Liver (tissue), 9 donors: ENCODE data around the gene CZIB.

GRCh38 chr1:51514416-51515089 is 4.5 kb downstream of the EPS15 start:
- PRO-cap, 5 experiments: no peak in any of the 5 experiments
- RAMPAGE, long total RNA, 2 experiments: no peak in any of the 2 experiments
- RRBS: no CpG with 5 or more reads among the region's 4 CpGs

DNA sequence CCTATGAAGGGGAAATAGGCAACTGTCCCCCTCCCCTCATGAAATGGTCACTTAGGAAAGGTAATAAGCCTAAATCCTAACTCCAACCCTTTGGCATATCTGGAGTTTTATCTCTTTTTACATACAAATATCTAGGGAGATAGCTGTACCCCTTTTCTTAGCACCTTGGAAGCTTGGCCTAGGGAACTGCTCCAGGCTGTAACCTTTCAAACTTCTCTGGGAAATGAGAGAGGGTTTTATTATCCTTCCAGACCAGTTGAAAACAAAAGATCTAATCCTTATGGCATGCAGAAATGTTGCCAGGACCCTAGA is 25.6 kb downstream of the OSBPL9 start:
- PRO-cap, 5 experiments: no peak in any of the 5 experiments
- RAMPAGE, long total RNA, 2 experiments: no peak in any of the 2 experiments

GRCh38 chr1:51792959-51793933 is 85.3 kb downstream of the NRDC start:
- PRO-cap, 5 experiments: no peak in any of the 5 experiments
- RAMPAGE, long total RNA, 2 experiments: no peak in any of the 2 experiments
- RRBS: no CpG with 5 or more reads among the region's 9 CpGs

- PRO-cap, 5 experiments: no peak in any of the 5 experiments
- RAMPAGE, long total RNA, 2 experiments: no peak in any of the 2 experiments
- RRBS: no CpG with 5 or more reads among the region's 3 CpGs
These were observed 21.7 kb downstream of the BTF3L4 start for GRCh38 chr1:52077753-52078218.

DNA sequence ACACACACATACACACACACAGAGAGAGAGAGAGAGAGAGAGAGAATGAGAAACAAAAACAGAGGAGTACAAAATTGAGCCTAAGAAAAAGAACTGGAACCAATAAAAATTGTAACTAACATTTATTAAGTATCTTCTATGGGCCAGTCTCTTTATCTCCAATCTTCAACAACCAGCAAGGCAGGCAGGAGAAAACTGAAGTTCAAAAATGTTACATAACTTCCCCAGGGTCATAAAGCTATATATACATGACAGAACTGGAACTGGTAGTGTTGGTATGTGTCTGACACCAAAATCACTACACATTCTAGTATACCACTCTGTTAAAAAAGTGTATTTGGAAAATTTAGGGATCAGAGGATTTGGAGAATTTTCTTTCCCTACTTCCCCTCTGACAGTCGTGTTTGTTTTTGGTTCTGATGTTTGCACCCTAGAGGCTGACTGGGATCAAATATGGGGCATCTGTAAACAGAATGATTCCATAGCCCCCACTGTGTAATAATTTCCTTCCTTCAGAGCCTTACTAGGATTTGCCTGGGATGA is 1.0 kb upstream of the ZFYVE9 start:
- PRO-cap, 5 experiments: no peak in any of the 5 experiments
- RAMPAGE, long total RNA, 2 experiments: no peak in any of the 2 experiments
- RRBS: no CpG with 5 or more reads among the region's 1 CpG

GRCh38 chr1:52184900-52185158 is 42.9 kb downstream of the ZFYVE9 start:
- PRO-cap, 5 experiments: no peak in any of the 5 experiments
- RAMPAGE, long total RNA, 2 experiments: no peak in any of the 2 experiments
- RRBS: no CpG with 5 or more reads among the region's 2 CpGs

DNA sequence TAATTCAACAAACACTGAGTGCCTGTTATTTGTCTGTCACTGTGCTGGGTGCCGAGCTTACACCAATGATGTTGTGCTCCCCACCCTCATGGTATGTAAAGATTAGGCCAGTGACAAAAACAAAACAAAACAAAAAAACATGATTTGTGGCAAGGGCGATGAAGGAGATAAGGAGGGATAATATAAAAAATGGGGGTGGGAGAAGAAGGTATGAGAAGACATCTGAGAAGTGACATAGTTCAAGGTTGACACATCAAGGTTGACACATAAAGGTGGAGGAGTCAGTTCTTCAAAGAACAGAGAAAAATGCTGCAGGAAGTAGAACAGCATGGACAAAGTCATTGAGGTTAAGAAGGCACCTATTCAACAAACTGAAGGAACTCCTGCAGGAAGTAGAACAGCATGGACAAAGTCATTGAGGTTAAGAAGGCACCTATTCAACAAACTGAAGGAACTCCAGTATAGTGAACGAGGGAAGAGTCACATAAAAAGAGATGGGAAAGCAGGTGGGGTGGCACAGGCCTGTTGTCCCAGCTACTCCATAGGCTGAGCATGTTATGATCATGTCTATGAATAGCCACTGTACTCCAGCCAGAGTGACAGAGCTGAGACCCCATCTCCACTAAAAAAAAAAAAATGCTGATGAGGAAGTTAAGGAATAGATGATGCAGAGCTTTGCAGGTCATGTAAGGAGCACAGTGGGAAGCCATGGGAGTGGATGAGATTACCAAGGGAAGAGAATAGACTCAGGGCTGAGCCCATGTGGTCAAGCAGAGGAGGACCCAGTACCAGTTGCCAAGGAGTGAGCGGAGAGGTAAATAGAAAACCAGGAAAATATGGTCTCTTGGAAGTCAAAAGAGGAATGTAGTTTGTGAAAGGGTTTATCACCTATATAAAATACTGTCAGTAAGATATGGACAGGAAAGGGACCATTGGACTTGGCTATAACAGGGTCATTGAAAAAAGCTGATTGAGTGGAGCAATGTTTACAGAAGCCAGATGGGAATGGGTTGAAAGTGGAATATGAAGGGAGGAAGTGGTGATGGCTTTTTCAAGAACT is 101.6 kb downstream of the ZFYVE9 start:
- PRO-cap, 5 experiments: no peak in any of the 5 experiments
- RAMPAGE, long total RNA, 2 experiments: no peak in any of the 2 experiments
- RRBS: no CpG with 5 or more reads among the region's 4 CpGs

DNA sequence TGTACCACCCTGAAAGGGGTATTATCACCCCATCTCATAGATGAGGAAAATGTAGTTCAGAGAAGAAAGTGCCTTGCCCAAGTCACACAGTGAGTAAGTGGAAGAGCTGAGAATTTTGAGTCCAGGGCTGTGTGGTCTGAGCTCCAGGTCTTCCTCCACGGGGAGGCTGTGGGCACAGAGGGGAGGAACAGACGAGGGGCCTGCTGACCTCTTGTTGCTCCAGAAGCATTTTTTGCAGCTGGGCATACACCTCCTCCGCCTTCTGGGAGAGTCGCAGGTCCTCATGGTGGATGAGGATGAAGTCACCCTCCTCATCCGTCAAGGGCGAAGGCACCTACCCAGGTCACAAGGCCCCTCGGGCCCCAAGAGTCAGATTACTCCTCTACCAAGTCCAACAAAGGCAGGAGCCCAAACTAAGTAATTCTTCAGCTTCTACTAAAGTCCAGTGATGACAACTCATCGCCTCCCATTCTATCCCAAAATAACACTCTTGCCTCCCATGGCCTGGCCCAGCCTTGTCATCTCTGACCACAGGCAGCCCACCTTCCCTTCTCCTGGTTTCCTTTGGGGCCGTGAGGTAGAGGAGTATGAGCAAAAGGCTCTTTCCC is 9.1 kb downstream of the CC2D1B start:
- PRO-cap, 5 experiments: no peak in any of the 5 experiments
- RAMPAGE, long total RNA, 2 experiments: no peak in any of the 2 experiments
- RRBS: no CpG with 5 or more reads among the region's 9 CpGs

DNA sequence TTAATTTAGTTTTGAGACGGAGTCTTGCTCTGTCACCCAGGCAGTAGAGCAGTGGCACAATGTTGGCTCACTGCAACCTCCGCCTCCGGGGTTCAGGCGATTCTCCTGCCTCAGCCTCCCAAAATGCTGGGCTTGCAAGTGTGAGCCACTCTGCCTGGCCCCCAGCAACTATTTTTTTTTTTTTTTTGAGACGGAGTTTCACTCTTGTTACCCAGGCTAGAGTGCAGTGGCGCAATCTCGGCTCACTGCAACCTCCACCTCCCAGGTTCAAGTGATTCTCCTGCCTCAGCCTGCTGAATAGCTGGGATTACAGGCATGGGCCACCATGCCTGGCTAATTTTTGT is 23.8 kb downstream of the ZYG11B start:
- PRO-cap, 5 experiments: peak in 3 of 5 experiments; most common minus-strand start position 170 of the sequence (in 2)
- RAMPAGE, long total RNA, 2 experiments: no peak in any of the 2 experiments
- RRBS: no CpG with 5 or more reads among the region's 7 CpGs

GRCh38 chr1:52823160-52823923 is 19.2 kb upstream of the ZYG11A start:
- PRO-cap, 5 experiments: no peak in any of the 5 experiments
- RAMPAGE, long total RNA, 2 experiments: no peak in any of the 2 experiments
- RRBS: no CpG with 5 or more reads among the region's 10 CpGs

DNA sequence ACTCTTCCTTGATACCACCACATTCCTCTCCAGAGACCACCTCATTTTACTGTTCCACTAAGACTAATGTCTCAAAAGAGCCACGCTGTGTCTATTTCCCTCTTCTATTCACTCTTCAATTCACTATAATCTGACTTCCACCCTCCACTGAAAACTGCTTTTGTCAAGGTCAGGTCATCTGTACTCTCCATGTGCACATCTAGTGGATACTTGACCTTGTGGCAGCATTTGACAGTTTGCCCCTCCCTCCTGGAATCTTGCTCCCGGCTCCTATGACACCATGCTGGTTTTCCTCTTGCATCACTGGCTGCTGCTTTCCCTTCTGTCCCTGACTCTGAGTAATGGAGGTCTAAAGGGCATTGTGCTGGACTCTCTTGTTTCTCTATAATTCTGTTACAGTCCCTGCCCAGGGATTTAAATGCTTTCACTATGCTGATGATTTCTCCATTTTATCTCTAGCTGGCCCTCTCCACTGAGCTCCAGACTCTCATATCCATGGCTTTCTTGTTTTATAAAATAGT is 37.0 kb upstream of the PODN start:
- PRO-cap, 5 experiments: no peak in any of the 5 experiments
- RAMPAGE, long total RNA, 2 experiments: no peak in any of the 2 experiments
- RRBS: no CpG with 5 or more reads among the region's 2 CpGs

GRCh38 chr1:53047027-53047321 is 15.0 kb upstream of the PODN start:
- PRO-cap, 5 experiments: no peak in any of the 5 experiments
- RAMPAGE, long total RNA, 2 experiments: no peak in any of the 2 experiments
- RRBS: no CpG with 5 or more reads among the region's 2 CpGs

GRCh38 chr1:53083350-53084119 is 21.5 kb downstream of the PODN start:
- PRO-cap, 5 experiments: no peak in any of the 5 experiments
- RAMPAGE, long total RNA, 2 experiments: no peak in any of the 2 experiments
- RRBS: no CpG with 5 or more reads among the region's 13 CpGs

GRCh38 chr1:53172700-53173356 is 23.8 kb upstream of the CPT2 start:
- PRO-cap, 5 experiments: no peak in any of the 5 experiments
- RAMPAGE, long total RNA, 2 experiments: no peak in any of the 2 experiments
- RRBS: no CpG with 5 or more reads among the region's 7 CpGs

DNA sequence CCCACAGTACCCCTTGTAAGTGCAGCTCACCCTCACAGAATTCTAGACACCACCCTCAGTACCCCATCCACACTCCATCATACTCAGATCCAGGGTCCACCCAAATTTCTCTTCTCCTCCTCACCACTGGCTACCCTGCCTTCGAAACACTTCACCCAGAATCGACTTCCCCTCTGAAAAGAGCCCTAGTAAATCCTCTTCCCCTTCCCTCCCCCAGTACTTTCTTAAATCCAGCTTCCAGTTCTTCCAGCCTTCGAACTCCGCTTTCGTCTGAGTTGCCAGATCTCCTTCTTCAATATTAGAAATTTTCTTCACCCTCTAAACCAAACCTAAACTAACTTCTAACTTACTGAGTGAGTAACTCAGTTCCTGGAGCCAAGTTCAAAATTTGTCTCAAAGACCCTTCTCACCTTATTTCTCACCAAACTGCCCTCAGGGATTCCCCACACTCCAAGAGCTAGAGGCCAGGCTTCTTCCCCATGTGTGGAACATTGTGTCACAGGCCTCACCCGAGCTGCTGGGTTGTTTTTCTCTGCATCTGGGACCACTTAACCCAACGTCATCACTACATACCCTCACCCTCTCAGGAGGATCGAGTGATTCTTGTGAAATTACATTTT is 1.3 kb downstream of the CPT2 start:
- PRO-cap, 5 experiments: no peak in any of the 5 experiments
- RAMPAGE, long total RNA, 2 experiments: no peak in any of the 2 experiments
- RRBS: no CpG with 5 or more reads among the region's 8 CpGs

- PRO-cap, 5 experiments: peak in 5 of 5 experiments; most common plus-strand start chr1:53220360 (in 2); most common minus-strand start chr1:53220611 (in 2)
- RAMPAGE, long total RNA, 2 experiments: start-site peak on the minus strand in 2 of 2 experiments, at chr1:53220591-53220630 at its widest, 307 to 418 reads per replicate
- RRBS: 1% methylated on average over 9 of the region's 66 CpGs
These were observed at the start of gene CZIB for GRCh38 chr1:53219981-53220995. TSS of gene CZIB (minus strand) at chr1:53220634.

- PRO-cap, 5 experiments: no peak in any of the 5 experiments
- RAMPAGE, long total RNA, 2 experiments: no peak in any of the 2 experiments
- RRBS: no CpG with 5 or more reads among the region's 6 CpGs
These were observed 5.9 kb upstream of the CZIB start for GRCh38 chr1:53225929-53227106.

DNA sequence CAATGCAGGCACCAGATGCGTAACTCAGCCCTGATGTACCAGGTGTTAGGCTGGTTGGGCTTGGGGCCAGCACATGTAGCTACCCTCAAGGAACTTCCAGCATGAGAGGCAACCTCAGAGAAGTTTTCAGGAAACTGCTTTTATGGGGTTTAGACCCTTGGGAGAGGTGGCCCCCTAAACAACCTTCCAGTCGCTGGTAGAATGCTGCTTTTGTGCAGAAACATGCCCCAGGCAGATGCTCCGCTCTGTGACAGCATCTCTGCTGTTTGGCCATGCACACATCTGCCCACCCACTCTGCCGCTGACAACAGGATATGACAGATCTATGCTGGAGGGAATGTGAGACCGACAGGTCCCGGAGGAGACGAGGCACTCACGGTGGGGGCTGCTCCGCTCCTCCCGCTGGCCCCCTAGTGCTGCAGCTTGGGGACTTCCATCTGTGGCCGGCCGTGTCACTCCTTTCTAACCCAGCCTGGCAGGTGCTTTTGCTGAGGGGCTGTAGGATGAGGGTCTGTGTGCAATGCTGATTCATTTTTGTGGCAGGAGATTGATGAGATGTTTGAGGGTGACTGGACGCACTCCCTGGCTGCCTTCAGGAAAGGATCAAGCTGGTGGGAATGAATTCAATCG is 49.1 kb upstream of the DMRTB1 start:
- PRO-cap, 5 experiments: no peak in any of the 5 experiments
- RAMPAGE, long total RNA, 2 experiments: no peak in any of the 2 experiments
- RRBS: no CpG with 5 or more reads among the region's 14 CpGs

GRCh38 chr1:53460395-53460642 is 1.1 kb downstream of the DMRTB1 start:
- PRO-cap, 5 experiments: no peak in any of the 5 experiments
- RAMPAGE, long total RNA, 2 experiments: no peak in any of the 2 experiments
- RRBS: 96% methylated on average over 5 of the region's 15 CpGs

GRCh38 chr1:53470028-53470643 is 10.9 kb downstream of the DMRTB1 start:
- PRO-cap, 5 experiments: no peak in any of the 5 experiments
- RAMPAGE, long total RNA, 2 experiments: no peak in any of the 2 experiments
- RRBS: 34% methylated on average over 15 of the region's 34 CpGs